Colon Carcinoma Metastatic in the Brain (tissue), 2 donors: ENCODE measurements around a stretch of chr12.

DNA sequence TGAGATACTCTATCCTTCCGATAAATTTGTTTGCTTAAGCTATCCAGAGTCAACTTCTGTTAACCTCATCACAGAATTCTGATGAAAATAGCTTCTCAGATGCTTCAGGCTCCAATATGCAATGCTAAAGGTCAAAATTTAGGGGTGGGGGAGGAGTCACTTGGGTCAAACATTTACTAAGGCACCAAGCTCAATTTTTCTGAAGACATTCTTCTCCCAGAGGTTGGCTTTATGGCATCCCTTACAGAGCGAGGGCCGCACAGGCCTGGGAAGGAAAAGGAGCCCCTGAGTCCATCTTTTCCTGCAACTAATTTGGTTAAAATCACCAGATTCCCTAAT is 27.2 kb upstream of the DUSP6 start:
- PRO-cap, 2 experiments: no peak in any of the 2 experiments

- PRO-cap, 2 experiments: no peak in any of the 2 experiments
These were observed 30.0 kb upstream of the DUSP6 start for GRCh38 chr12:89382229-89382724.

DNA sequence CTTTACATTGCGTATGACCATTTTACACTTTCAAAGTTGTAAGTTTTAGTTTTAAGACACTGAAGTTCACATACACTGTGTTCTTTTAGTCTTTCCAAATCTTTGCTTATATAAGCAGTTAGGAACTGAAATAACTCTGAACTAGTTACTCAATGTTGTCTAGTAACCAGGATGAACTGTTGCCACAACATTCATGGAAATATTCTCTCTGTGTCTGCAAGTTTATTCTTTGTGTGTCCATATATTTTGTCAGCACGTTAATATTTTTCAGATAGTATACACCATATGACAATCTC is 71.0 kb downstream of the GALNT4 start:
- PRO-cap, 2 experiments: no peak in any of the 2 experiments

GRCh38 chr12:89548718-89549145 is 22.9 kb upstream of the POC1B start:
- PRO-cap, 2 experiments: no peak in any of the 2 experiments

DNA sequence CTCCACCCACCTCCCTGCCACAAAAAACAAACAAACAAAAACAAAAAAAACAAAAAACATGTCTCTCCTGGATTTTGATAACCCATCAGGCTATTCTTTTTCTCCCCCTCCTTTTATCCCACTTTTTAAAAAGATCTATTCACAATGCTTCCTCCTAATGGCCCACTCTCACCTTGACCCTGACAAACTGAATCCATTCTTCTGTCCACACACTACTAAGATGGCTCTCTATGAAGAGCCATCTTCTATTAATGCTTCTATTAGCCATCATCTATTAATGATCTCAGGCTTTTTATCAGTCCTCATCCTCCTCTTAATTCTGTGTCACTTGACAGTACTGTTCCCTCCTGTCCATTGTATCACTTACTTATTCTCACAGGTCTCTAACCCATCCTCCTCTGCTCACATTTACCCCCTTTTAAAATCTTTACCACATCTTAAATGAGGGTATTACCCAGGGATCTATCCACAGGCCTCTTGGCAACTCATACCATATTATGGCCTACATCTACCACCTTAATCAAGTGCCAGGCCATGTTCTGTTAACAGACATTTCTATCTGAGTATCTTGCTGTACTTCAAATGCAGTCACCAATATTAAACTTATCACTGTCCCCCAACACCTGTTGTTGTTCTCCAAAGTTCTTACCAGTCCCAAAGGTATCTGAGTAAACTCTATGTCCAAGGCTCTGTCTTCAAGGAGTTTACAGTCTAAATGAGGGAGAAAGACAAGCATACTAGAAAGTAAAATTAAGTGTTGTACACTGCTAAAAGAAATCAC is 41.5 kb downstream of the ATP2B1 start:
- PRO-cap, 2 experiments: no peak in any of the 2 experiments

DNA sequence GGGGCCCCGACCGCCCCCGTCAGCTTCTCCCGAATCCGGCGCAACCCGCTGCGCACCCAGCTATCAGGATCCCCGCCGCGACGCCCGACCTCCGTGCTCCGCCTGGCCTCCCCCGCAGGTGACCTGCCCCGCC is 345 bp downstream of the ATP2B1 start:
- PRO-cap, 2 experiments: no peak in any of the 2 experiments

DNA sequence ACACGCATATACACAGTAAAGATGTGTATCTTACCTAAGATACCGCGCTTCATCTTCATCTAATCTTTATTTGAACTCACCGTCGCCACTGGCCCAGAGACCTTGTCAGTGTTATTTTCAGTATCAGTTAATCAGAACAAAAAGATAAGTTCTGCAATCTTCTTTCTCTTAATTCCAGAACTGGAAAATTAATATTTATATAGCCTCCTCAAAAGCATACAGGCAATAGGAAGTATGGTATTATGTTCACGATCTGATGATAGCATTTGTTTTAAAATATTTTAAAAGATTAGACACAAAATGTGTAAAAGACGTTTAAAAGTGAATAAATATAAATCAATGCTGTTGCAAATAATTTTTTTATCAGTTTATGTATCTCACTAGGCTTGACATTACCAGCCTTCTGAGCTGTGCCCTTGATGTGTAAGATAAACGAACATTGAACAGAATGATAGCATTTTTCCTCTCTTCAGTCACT is 1.9 kb upstream of the ATP2B1 start:
- PRO-cap, 2 experiments: no peak in any of the 2 experiments

- PRO-cap, 2 experiments: no peak in any of the 2 experiments
These were observed 43.7 kb upstream of the ATP2B1 start for GRCh38 chr12:89752346-89752660.

GRCh38 chr12:89862639-89863264 is 154.1 kb upstream of the ATP2B1 start:
- PRO-cap, 2 experiments: no peak in any of the 2 experiments

GRCh38 chr12:90108458-90108686 is 399.7 kb upstream of the ATP2B1 start:
- PRO-cap, 2 experiments: no peak in any of the 2 experiments

DNA sequence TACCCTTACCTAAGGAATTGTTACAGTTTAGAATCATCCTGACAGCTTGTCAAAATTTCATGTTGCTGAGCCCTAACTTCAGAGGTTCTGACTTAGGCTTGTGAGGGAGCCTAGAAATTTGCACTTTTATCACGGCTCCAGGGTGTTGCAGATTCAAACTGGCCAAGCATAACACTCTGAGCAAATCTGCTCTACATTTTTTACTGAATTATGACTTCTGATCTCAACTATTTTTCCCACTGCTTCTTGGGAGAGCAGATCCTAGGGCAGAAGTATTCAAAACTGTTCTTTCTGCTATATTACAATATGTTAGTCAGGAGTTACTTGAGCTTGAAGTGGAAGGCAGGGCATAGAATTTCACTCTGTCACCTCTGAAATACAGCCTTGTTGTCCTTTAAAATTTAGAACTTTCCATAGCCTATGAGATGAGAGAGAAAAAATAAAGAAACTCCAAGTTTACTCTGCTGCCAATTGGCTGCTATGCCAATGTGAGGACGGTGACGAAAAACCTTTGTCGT is 16.3 kb upstream of the KERA start:
- PRO-cap, 2 experiments: no peak in any of the 2 experiments

DNA sequence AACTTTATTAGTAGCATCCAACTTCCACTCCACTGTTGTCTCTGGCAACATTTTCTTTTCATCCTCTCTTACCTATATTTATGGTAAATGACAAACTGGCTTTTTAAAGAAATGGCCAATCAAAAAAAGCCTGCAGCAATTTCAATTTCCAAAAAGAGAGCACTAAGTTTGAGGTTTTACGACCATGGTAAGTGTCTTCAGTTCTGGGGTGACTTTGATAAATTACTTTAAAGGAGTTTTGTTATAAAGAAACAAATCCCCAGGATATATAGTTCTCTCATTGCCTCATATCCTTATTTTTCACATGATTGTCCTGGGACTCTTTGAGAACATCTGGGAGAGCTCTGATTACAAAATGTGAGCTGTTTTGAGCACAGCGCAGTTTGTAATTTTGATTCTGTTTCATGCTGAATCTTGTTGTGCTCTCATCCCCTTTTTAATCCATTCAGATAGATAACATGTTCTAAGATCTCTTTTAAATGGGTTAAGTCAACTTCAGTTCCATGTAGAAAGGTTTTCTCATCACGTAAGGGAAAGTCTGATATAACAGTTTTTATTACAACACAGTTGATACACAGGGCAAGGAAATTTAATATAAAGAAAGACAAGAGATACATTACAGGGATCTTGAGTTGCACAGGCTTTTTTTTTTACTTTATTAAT is 67.7 kb upstream of the DCN start:
- PRO-cap, 2 experiments: no peak in any of the 2 experiments

DNA sequence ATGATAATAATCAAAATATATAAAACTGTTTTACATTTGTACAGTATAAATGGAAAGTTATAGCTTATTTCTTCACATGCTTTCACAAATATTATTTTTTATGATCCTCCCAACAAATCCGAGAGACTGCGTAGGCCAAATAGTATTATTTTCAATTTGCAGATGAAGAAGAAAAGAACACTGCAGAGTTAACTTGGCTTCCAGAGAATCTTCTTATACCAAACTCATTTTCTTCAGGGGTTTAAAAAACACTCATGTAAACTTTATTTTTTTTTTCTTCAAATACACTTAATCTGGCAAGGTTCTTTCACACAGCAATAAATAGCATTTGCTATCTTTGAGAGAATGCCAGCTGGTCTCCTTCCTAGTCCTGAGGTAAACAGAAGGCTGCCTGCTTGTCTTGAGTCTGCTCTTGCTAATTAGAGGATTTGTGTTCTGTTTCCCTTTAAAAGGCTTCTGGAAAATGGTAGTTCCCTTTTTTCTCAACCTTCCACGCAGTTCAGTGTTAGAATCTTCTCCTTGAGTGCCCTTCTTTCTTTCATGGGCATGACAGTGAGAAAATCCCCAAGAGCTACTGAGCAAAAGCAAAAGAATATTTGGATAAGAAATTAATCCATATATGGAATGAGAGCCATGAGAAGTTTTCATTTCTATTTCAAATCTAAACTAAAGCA is 92.2 kb upstream of the DCN start:
- PRO-cap, 2 experiments: no peak in any of the 2 experiments

DNA sequence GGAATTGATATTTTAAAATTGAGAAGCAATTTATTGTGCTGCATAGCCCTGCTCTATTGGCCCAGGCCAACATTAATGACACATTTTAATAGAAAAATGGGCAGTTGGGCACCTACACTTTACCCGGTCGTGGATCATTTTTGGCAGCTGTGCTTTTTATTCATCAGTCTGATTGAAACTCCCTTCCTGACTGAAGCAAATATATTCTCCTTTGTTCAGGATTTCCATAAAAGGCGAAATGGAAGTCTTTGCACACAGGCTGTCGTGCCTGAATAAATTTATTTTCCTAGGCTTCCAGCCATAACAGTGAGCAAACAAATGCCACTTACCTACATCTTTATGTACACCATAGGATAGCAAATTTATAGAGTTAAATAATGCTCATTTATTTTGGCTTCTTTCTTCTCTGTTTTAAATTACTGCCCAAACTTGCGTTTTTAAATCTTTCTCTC is 480.7 kb upstream of the DCN start:
- PRO-cap, 2 experiments: no peak in any of the 2 experiments

DNA sequence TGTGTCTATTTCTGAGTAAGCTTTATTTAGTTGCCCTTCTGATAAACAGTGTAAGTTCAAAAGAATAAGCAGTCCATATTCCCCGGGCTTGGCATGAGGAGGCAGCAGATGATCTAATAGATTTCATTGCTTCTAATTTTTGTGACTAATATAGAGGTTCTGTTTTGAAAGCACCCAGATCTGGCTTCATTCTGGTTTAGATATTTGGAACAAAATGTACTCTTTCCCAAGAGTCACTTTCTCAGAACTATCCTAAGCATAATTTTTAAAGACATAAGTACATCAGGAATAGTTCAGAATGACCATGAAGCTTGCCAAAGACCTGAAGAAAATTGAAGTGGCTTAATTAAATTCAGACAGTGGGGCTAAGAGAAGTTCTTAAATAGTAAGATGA is 290.9 kb downstream of the BTG1 start:
- PRO-cap, 2 experiments: no peak in any of the 2 experiments

DNA sequence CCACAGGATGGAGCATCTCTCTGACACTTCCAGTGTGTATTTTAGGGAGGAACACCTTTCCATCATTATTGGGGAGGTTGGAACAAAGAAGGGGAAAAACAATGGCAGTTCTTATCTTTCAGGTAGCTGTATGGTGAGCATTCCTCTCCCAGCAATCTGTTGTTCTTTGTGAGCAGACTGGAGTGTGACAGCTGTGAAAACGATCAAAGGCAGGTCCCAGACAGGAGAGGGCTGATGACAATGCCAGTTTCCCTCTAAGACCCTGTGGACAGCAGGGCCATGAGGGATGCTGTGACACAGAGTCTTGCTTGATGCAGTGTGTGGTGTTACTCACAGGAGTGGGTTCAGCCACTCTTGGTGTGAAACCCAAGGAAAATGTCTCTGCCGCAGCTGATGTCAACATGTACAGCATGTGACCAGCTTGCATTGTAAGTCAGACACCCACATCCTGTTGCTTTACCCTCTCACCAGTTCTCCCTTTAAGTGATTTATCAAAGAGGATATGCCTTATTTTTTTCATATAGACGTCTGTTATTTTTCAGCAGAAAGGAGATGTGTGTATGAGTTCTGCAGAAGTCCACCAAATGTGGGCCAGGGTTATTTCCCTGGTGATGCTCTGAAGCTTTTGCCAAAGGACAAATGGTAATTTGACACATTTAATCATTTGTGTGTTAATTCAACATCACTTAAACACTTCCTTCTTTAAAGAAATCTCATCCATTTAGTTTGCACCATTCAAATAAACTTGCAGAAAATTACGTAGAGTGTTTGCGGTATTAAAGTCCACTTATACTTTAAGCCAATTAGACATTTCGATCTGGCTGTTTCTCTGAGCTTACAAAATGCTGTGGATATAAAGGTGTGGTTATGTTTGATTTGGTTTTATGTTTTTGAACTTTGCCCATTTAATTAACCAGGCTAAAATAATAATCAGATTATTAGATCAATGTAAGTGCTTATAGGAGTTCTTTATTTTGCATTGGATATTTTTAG is 268.5 kb downstream of the BTG1 start:
- PRO-cap, 2 experiments: no peak in any of the 2 experiments

DNA sequence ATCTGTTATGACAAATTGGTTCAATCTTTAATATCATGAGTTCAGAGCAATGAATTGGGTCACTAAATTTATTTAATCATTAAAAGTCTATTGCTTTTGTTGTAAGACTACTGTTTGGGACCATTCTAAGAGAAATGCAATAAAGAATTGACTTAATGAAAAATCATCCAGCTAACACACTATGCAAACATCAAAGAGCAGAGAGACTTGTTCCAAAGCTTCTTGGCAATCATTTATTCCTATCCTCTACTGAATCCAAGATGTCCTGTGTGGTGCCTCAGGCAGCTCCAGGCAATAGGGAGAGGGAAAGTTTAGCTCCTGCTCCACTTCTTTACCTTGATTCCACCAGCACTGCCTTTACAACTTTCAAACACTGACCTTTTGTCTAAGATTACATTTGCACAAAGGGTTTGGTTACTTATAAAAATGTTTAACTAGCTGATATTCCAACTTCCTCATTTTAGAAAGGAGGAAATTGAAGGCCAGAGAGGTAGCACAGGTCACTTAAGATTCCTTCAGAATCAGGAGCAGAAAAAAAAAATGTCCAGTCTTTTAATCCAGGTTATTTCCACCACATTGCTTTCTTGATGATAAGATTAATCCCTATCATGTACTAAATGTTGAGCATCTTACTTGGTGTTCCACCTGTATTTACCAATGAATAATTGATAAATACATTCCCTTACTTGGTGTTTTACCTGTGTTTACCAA is 192.8 kb downstream of the BTG1 start:
- PRO-cap, 2 experiments: no peak in any of the 2 experiments

DNA sequence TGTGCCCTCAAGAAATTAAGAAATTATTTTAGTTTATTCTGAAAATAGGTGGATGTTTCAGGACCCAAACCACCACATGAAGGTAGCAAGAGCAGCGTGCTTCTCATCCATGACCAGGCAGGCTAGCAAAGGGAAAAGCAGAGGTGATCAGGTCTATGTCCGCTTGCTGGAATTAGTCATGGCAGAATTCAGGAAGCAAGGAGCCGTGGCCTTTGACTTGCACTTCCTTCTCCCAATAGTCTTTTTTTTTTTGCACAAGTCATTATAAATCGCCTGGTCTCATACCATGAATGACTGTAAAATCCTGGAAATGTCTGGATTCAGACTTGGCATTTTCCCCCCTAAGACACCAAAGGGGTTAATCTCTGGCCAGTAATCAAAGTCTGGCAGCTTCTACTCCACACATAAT is 157.7 kb downstream of the BTG1 start:
- PRO-cap, 2 experiments: no peak in any of the 2 experiments

DNA sequence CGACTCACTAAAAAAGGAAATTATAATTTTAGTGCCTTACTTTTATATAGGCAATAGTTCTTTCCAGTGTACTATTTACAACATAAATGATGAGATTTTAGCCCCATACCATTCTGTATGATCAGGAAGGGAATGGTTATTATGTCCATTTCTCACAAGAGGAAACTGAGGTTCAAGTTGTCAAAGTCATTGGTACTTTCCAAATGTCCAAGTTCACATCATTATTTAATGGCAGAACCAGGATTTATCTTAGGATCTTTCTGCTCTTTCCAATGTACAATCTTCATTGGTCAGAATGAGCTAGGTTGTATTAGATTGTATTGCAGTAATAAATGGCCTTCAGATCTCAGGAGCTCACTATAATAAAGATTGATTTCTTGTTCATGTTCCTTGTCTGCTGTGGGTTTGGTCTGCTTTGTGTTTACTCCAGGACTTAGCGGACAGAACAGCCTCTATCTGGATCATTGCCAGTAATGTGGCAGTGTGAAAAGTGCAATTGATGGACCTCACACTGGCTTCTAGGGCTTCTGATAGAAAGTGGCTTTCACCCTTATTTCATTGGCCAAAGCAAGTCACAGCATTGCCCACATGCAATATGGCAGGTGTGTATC is 81.4 kb downstream of the BTG1 start:
- PRO-cap, 2 experiments: no peak in any of the 2 experiments

GRCh38 chr12:92064960-92065777 is 80.5 kb downstream of the BTG1 start:
- PRO-cap, 2 experiments: no peak in any of the 2 experiments